H7 (cell line): ENCODE results near the genes TAS2R4, TAS2R38, GSTK1, ZYX, TAS2R60 and OR2A42.

DNA sequence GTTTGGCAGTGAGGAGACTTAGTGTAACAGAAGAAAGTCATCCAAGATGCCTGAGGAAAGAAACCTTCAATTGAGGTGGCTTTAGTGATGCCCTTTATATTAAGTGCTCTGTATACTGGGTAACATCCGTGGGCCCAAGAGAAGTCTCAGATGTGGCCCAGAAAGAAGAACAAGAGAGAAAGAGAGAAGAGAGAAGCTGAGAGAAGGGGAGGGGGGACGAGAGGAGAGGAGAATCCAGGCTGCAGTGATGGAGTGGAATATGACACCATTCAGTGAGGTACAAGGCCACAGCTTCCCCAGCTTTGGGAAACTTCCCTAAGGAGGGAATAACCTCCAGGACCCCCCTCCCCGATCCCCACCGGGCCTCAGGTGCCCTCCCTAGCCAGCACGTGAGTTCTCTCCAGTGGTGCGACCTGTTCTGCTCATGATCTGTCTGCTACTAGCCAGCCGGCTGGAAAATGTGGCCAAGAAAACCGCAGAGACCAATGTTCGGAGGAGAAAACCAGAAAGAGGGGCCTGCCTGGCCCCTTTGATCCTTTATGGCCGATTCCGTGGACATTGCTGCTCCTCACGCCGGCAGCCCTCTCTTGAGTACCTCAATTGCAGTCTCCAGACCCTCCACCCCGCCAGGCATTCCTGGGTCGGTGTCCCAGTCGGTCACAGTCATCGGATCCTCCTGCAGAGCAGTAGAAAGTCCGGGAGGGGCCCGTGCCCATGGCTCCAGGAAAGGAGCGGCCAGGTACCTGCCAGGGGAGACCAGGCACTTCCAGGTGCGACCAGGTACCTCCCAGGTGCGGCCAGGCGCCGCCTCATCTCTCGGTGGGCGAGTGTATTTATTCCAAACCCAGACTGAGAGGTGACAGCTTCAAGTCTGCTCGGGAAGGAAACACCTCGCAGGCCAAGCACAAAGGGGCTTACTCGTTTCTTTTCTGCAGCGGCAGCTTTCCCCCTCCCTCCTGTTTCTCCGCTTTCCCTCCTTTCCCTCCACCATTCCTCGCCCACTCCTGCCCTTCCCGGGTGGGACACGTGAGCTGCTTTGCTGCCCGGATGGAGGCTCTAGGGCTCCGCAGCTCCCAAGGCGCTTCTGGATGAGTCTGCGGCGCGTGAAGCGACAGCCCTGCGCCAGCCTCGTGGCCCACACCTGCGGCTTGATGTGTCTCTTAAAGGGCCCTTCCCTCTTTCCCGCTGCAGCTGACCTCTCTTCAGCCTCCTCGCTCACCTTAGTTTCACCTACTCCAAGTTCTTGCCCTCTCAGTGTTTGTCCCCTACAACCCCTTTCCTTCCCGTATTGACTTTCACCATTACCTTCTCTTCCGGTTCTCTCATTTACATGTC, 39.6 kb upstream of the AGK start:
- RAMPAGE, long total RNA: no peak

GRCh38 chr7:141657760-141658789, 43.9 kb downstream of the DENND11 start:
- RAMPAGE, long total RNA: no peak

DNA sequence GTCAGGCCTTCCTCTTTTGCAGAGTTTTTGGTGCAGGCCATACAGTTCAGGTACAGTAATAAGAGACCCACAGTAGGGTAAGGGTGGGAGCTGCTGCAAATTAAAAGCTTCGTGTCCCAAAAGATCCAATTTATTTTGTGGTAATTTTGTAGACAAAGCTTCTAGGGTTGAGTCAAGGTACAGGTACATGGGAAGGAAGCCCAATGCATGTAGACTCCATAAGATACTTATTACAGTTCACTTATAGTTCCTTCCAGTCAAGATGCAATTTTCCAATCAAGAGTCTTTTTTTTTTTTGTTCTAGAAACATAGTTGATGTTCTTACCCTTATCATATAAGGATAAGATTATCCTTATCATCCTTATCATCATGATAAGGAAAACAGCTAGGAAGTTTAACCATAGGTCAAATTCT, at the start of gene TAS2R4:
Gene TAS2R4 (plus strand): TSS at position 301 of the 414 bp plus-strand sequence.
- RAMPAGE, long total RNA: no peak

- RAMPAGE, long total RNA: no peak
These were observed at the start of gene TAS2R38 for GRCh38 chr7:141973662-141974122. TAS2R38 (minus strand) TSS chr7:141973773.

- RAMPAGE, long total RNA: no peak
These were observed 5.9 kb downstream of the MGAM start for GRCh38 chr7:142001525-142001965.

- RAMPAGE, long total RNA: no peak
These were observed 133.8 kb upstream of the PRSS1 start for GRCh38 chr7:142615389-142615905.

- RAMPAGE, long total RNA: no peak
These were observed 112.0 kb upstream of the PRSS1 start for GRCh38 chr7:142637155-142637727.

GRCh38 chr7:142641407-142641978, 107.8 kb upstream of the PRSS1 start:
- RAMPAGE, long total RNA: no peak

- RAMPAGE, long total RNA: no peak
These were observed 32.7 kb upstream of the PRSS1 start for GRCh38 chr7:142716571-142716972.

- RAMPAGE, long total RNA: no peak
These were observed 11.5 kb upstream of the TAS2R39 start for GRCh38 chr7:143171663-143172188.

GRCh38 chr7:143222683-143223197, 903 bp downstream of the TAS2R40 start:
- RAMPAGE, long total RNA: no peak

DNA sequence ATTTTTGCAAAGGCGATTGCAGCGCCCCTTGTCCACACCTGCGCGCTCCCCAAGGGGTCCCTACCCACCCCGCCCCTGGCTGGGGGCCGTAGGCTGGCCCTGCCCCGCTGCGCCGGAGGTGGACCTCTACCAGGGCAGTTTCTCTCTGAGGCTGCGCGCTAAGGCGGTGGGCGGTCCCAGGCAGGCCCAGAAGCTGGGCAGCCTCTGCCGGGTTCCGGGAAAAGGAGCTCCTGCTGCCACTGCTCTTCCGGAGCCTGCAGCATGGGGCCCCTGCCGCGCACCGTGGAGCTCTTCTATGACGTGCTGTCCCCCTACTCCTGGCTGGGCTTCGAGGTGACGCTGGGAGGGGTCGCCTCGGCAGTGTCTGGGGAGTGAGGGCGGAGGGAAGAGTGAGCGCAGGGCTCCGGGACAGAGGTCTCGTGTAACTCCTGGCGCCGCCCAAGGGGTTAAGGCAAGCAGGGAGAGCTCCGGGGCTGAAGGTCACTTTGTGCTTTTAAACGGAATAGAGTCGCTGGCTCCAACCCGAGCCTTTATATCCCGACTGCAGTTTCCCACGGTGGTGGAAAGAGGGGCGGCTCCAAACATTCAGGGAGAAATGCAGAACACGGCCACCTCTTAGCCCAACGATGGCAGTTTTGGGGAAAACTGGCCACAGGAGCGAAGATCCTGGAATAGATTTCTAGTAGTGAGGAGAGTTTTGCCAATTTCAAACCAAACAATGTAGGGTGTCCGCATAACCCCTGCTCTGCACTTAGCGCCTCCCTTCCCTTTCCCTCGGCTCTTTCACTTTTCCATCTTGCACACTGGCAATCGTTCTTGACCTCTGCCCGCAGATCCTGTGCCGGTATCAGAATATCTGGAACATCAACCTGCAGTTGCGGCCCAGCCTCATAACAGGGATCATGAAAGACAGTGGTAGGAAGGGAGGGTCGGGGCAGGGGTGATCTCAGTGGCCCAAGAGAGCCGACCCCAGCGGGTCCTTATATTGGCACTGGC, at the start of gene GSTK1:
Gene GSTK1 (plus strand): TSS at position 189 of the 996 bp plus-strand sequence.
- RAMPAGE, long total RNA: start-site peak on the plus strand centred at position 208 of the sequence, 48 bp wide, 111 reads

DNA sequence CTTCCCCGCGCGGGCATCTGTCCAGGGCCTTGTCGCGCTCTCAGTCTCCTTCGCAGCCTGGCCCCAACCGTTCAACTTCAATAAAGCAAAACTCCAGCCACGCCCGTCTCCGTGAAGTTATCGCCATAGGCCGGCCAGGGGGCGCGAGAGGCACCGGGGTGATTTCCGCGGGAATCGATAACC, 311 bp upstream of the CASP2 start:
- RAMPAGE, long total RNA: no peak

GRCh38 chr7:143380855-143381409, at the start of gene ZYX:
ZYX (plus strand) TSS chr7:143381345.
- RAMPAGE, long total RNA: start-site peak on the minus strand at chr7:143380960-143381001, 111 reads

DNA sequence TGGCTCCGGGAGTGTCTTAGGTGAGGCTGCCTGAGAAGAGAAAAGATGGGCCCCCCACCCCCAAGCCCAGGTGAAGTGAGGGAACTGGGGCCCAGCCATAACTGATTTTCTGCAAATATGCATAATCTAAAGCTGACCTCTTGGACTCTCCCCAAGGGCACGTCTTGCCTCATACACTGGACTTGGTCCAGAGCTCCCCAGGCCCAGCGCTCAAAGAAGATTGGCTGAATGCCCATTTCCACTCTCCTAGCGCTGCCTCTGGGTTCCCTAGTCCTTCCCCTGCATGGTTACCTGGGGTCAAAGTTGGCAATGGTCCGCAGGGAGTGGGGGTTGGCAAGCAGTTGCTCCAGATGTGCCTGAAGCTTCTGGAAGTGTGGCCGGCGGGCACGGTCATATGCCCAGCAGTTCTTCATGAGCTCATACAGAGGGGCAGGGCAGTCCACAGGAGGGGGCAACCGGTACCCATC, 12.3 kb downstream of the ZYX start:
- RAMPAGE, long total RNA: no peak

DNA sequence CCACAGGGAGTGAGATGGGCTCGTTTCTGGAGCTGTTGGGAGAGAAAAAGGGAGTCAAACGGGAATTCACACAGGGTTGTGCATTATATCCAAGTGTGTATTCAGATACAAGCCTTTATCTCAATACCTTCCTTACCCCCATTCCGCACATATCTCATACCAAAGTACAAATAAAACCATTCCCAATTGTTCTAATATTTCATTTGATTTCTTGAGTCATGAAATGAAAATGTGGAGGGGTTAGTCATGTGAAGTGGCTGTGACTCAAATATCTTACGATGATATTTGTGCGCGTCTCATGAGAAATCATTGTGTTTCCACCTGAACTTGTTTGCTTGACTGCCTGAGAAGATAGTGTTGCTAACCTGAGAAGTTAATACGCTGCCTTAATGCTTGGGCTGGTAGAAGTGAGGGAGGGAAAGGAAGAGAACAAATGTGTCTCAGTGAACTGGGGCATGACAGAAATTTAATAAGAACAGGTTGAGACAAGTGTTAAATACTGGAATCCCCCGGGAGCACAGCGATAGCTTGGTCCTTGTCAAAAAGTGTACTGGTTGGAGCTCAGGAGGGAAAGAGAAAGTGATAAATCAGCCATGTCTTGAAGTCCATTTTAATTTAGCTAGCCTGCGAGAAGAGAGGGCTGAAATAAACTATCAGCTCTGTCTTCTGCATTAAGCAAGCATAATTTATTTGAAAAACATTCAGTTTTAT, 7.1 kb upstream of the EPHA1 start:
- RAMPAGE, long total RNA: no peak

GRCh38 chr7:143443279-143443664, at the start of gene TAS2R60:
TAS2R60 (plus strand) TSS chr7:143443453.
- RAMPAGE, long total RNA: no peak

GRCh38 chr7:143875821-143876580, 26.0 kb downstream of the TCAF1 start:
- RAMPAGE, long total RNA: start-site peak on the minus strand at chr7:143876189-143876614, 5 reads

GRCh38 chr7:144197996-144198491, 2.4 kb upstream of the ARHGEF35 start:
- RAMPAGE, long total RNA: no peak

GRCh38 chr7:144239475-144239952, at the start of gene OR2A42:
OR2A42 (minus strand) TSS chr7:144239605.
- RAMPAGE, long total RNA: no peak